ENCODE data around the genes KCNK17 and TREML1.

DNA sequence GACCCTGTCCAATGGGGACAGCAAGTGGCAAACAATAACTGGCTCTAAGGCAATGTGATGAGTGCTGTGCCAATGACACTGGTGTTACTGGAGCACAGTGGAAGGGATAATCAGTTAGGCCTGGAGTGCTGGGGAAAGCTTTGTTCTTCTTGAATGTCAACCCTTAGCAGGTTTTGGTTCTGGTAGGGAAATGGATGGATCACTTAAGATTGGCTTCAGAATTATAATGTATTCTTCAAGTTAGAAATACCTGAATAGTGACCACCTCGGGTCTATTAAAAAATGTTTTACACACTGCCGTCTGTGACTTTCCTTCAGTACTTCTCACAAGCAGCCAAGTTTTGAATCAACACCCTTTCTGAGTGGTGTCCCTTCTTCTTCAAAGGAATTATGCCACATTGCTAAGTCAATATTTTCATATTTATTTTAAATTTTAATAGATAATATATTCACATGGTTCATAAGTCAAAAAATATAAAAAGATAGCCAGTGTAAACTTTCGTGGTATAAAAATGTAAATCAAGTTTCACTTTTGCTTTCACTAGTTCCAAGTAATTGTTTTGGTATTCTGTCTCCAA lies 9.6 kb downstream of the CMTR1 start:
- PRO-cap = no peak

DNA sequence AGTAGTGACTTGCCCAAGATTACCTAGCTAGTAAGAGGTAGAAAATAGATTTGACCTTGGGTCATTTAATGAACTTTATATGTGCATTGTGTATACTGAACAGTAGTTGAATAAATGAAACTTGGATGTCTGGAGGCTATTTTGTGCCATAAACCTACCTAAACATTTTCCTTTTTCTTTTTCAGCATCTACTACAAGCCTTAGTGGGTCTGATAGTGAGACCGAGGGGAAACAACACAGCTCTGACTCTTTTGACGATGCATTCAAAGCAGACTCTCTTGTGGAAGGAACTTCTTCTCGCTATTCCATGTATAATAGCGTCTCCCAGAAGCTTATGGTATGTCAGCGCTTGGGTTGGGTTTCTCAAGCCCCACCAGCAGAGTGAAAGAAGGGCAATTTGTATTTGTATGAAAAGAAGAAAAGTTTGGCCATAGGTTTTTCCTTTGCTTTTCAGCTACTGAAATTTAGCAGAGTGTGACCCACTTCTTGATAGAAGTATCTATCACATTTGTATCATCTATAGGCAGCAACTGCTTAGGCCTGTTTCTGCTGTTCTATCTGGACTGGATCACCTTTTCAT lies 10.9 kb downstream of the CMTR1 start:
- PRO-cap = no peak

- PRO-cap = no peak
Observed at GRCh38 chr6:37791055-37791956, 28.2 kb upstream of the ZFAND3 start.

DNA sequence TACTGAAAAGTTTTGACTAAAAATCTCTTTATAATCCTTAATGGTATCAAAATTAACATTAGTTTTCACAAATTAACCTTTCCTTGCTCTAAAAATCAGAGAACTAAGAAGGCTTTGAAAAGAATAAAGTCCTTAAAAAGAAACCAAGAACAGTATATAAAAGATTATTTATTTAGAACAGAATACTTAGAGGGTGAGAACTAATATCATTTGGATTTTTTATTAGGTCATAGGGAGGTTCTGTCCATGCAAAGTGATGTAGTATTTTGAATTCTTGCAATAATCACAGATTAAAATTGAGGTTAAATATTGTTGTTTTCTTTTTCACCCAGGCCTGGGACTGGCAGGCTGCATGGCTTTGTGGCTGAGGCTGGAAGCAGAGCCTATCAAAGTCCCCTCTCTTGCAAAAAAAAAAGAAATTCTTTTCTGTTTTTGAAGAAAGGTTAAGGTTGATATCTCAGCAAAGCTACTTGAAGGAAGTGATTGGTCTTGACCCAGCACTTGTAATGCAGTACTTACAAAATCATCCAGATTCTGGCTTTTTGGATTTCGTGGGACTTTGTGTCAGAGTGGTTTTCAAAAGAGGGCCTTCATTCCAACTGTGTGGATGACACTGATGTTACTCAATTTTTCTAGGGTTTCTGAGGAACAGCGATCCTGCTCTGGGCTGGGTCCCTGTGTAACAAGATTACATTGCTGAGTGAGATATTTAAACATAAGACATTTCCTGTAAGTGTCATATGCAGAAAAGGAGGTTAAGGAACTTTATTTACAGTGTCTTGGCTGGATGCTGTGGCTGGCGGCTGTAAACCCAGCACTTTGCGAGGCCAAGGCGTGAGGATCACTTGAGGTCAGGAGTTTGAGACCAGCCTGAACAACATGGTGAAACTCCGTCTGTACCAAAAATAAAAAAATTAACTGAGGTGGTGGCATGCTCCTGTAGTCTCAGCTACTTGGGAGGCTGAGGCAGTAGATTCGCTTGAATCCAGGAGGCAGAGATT lies 6.5 kb downstream of the ZFAND3 start:
- PRO-cap = no peak

DNA sequence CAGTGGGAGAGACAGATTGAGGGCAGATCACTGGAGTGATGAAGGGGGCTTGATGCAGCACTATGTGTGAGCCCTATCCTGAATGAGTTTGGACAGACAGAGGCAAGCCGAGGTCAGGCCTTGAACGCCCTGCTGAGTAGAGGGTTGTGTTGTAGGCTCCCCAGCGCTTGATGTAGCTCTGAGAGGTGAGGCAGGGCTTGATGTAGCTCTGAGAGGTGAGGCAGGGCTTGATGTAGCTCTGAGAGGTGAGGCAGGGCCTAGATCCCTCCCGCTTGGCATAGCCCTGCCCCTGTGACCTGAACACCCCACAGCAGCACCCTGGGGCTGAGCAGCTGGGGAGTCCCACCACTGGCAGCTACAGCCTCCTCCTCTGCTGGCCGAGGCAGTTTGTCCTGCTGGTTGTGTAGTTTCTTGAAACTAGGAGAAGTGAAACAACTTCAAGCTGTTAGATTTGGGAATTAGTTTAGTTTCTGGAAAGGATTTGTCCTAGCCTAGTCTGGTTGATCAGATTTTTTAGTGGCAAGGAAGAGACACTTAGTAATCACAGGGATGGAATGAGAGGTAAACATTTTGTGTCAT lies 58.8 kb downstream of the ZFAND3 start:
- PRO-cap = no peak

GRCh38 chr6:37931276-37932206 lies 112.0 kb downstream of the ZFAND3 start:
- PRO-cap = no peak

DNA sequence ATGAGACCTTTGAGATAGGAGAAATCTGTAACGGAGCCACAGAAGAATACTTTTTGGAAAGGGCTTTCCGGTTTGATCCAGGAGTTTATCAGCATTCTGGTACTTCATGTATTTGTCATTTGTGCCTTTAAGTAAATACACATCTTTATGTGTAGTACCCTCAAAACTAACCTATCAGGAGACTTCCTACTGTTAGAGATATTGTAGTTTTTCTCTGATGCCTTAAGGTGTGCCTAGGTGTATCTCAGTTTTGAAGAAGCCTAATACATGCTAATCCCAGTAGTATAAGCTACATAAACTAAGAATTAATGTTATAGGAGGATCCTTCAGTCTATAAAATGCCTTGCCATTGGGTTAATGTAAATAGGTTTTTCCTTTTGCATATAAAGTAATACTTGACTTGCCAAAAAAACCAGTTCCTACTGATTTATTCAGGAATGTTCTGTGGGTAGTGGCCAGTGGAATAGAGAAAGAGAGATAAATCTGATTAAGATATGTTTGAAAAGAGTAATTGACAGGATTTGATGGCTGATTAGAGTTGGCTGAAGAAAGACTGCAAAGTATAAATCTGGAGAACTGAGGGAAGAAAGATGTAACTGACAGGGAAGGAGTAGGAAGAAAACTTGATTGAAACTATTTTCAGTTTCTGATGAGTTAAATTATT lies 273.4 kb downstream of the ZFAND3 start:
- PRO-cap = no peak

- PRO-cap = no peak
Observed at GRCh38 chr6:38148313-38148743, 328.8 kb downstream of the ZFAND3 start.

GRCh38 chr6:38427809-38428327 lies 211.9 kb downstream of the BTBD9 start:
- PRO-cap = no peak

DNA sequence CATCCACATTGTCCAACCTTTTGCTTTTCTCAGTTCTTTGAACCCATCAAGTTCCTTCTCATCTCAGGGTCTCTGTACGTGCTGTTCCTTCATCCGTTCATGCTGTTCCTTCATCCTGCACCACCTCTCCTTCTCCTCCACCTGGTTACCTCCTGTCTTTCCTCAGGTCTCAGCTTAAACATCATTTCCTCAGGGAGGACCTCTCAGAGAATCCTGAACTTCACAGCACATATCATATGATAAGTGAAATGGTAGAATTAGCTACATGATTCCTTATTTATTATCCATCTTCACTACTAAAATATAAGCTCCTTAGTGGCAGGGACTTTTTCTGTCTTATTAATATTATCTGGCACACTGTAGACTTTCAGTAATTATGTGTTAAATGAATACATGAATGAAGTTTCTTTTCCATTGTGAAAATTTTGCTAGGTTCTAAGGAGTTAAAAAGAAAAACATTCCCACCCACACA lies 92.1 kb downstream of the BTBD9 start:
- PRO-cap = no peak

GRCh38 chr6:38974962-38975281 lies 73.7 kb upstream of the GLP1R start:
- PRO-cap = no peak

DNA sequence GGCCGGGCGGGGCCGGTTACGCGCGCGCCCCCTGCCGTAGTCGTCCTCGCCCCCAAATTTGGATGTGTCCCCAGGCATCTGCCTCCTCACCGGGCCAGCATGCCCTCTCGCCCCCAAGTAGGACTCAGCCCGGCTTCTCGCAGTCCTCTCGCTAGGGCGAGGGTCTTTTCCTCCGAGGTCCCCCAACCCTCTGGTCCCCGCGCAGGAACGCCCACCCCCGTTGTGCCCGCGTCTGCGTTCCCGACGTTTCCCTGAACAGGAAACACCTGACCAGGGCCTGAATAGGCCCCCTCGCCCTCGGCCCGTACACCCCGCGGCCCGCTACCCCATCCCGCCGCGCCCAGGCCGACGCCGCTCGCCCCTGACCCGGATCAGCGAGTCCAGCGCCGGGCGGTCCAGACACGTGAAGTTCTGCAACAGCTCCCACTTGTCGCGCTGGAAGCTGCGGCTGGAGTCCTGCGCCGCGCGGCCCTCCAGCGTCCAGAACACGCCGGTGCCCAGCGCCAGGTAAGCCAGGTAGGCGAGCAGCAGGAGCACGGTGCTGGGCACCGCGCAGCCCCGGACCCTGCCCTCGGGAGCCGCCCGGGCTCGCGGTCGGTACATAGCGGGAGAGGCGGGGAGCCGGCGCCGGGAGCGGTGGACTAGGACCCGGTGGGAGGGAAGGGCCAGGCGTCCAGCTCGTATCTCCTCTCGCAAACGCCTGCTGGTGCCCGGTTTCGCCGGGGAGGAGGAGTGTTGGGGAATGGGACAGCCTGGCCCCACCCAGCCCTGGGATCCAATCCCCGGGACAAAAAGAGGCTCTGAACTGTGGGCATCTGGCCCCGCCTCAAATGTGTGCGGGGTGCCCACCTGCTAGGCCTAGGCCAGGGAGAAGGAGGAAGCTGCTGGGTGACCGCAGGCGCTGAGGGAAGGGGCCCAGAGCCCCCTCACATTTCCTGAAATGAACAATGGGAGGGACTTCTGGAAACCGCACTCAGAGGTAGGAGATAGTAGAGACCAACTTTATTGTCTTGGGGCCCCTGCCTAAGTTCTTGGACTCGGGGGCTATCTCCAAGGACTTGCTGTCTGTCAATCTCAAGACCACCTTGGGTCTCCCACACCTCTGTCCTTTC lies at the start of gene KCNK17:
TSS of gene KCNK17 (minus strand) at position 702 of the 1,112 bp plus-strand sequence.
- PRO-cap = no peak

DNA sequence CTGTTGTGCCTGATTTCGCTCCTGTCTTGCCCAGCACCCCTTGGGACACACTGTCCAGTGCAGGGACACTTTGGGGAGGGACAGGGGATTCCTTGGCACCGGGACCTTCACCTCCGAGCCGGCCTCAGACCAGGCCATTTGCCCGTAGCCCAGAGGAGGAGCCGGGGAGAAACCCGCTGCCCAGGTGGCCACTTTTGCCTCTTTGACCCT lies 393 bp upstream of the DAAM2 start:
- PRO-cap = no peak

- PRO-cap = no peak
Observed at GRCh38 chr6:39803885-39804390, 11.8 kb downstream of the DAAM2 start.

GRCh38 chr6:39875324-39875662 lies 59.0 kb downstream of the MOCS1 start:
- PRO-cap = no peak

- PRO-cap = no peak
Observed at GRCh38 chr6:39902086-39902777, 32.0 kb downstream of the MOCS1 start.

DNA sequence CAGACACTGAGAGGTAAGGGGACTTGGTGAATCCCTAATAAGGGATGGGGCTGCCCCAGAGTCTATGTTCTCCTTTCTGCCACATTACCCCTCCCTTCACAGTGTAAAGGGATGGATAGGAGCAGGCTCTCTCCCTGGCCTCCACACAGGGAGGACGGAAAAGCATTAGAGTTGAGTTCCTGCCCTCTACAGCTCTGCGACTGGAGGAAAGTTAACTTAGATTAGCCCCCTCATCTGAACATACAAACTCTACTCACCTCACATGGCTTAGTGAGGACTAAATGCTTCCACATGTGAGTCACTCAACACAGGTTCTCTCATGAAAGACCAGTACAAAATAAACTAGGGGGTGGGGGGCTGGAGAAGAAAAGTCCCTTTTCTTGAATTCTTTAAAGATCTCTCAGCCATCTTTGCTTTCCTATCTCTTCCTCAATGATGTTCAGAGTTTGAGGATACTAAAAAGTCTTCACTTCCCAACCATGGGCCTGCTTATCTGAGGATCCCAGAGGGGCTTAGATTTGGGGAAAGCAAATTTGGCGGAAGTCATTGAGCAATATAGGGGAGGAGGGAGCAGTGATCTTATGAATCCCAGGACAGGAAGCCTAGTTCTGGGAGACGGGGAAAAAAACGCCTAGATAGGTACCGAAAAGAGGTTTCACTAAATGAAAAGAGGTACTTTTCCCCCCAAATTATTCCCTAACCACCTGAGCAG lies 1.2 kb downstream of the MOCS1 start:
- PRO-cap = no peak

GRCh38 chr6:40477621-40478370 lies 109.4 kb downstream of the LRFN2 start:
- PRO-cap = no peak

DNA sequence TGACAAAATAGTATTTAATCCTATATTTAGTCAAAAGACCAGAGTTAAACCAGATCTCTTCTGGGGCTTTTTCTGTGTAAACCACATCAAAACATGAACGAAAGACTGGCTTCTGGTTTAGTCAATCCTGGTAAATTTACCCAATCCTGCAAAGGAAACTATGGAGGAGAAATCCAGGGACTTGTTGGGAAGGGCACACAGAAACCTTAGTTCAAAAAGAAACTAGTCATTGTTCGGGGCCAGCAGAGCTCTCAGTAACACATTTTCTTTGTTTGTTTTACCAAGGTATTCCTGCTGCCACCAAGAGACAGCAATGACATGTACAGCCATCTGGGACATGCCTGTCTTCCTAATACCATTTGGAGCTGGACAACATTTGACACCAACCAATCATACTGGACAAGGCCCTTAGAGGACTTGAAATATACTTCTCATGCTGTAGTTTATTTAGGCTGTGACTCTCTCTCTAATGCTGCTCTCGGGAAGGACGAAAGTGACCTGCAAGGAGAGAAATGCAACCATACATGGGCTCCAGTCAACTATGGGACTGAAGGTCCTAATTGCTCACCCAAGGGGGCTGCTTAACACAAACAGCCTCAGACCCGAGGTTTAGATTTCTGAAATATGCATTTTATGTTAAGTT lies 8.2 kb downstream of the OARD1 start:
- PRO-cap = no peak

DNA sequence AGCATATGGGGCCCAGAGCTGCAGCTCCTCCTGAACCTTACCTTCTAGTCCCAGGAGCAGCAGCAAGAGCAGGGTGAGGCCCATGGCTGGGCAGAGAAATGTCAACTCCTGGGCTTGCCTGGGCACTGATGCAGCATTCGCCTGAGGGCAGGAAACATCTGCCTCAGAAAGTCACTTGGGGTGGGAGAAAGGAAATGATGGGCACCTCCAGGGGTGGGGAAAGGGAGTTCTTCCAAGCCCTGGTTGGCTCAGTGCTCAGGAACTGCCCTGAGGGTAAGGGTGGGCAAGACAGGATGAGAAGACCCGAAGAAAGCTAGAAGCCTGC lies at the start of gene TREML1:
TSS of gene TREML1 (minus strand) at position 143 of the 325 bp plus-strand sequence.
- PRO-cap = no peak